Camera-type eye (tissue), 1 donor: ENCODE data around the gene INHBA.

DNA sequence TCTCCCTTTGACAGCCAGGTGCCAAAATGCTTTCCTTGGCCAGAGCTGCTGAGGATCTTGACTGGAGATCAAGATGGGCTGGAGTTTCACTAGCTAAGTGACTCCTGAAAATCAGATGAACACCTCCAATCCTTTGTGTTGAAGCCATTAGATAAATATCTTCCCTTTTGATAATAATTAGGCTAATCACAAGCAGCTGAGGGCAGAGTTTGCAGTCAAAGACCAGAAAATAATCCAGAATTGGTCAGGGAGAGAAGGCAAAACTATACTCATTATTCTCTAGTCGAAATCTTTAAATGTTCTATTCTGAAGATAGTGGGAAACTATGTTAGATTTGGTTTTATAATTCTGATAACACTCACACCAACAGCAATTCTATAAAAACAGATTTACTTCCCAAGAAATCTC lies 154.2 kb downstream of the AMPH start:
- RAMPAGE, long total RNA = no peak

- RAMPAGE, long total RNA = no peak
These were observed 25.8 kb upstream of the YAE1 start for GRCh38 chr7:39540263-39540874.

GRCh38 chr7:39732617-39733828 lies 109.7 kb downstream of the RALA start:
- RAMPAGE, long total RNA = no peak

GRCh38 chr7:39781475-39781856 lies 158.1 kb downstream of the RALA start:
- RAMPAGE, long total RNA = no peak

- RAMPAGE, long total RNA = no peak
These were observed 2.3 kb downstream of the CDK13 start for GRCh38 chr7:39952285-39952854.

DNA sequence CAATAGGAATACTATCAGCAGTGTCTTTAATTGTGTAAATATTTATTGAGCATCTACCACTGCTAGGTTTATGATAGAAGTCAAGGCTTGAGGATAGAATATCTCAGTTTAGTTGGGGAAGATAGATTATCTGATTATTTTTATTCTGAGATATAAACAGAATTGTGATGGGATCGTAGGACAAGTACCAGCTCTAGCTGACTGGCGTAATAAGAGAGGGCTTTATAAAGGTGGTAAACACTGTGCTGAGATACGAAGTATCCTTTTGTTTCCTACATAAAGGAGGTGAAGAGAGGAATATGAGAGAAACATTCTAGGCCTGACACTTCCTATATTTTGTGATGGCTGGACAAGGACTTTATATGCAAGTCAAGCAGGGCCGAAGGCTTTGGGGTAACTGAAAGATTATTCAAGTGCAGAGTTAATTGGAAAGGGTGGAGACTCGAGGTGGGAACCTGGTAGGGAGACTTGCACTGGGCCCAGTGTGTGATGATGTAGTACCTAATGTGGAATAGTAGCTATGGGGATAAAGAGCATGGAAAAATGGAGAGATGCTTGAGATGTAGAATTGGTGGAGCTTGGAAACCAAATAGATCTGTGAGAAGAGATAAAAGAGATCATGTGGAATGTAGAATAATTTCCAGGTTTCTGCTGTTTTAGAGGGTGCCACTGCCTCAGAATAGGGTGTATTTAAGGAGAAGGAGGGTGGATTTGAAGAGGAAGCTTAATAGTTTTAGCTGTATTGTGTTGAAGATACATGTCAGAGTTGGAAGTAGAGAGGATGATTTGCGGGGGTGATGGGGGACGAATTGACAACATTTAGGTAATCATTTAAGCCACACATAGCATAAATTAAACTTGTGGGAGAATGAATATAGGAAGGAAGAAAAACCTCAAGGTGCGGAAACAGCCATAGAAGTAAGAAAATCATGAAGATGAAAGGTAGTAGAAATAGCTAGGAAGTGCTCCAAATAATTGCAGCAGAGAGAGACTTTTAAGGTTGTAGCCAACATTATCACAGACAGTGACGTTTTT lies 27.6 kb downstream of the CDK13 start:
- RAMPAGE, long total RNA = no peak

- RAMPAGE, long total RNA = no peak
These were observed 35.6 kb downstream of the CDK13 start for GRCh38 chr7:39985551-39986075.

DNA sequence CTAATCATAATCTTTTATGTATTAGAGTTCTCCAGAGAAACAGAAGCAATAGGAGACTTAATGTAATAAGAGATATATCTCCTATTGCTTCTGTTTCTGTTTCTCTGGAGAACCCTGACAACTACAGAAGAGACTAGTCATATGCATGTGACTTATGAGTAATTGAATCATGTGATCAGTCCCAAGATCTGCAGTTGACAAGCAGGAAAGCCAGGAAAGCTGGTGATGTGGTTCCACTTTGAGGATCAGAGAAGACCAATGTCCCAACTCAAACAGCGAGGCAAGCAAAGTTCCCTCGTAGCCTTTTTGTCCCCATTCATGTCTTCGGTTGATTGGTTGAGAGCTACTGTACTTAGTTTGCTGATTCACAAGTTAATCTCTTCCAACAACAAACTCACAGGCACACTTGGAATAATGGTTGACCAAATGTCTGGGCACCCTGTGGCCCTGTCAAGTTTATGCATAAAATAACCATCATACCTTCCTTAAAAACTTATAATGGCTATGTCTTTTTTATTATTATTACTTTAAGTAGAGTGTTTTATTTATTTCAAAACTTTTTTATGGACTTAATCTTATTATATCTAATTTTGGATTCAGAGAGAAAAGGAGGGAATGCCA lies 412.2 kb downstream of the SUGCT start:
- RAMPAGE, long total RNA = no peak

- RAMPAGE, long total RNA = no peak
These were observed 253.3 kb downstream of the INHBA start for GRCh38 chr7:41449575-41450048.

GRCh38 chr7:41702910-41703383 lies at the start of gene INHBA:
Gene INHBA (minus strand): TSS chr7:41703090.
- RAMPAGE, long total RNA = no peak

DNA sequence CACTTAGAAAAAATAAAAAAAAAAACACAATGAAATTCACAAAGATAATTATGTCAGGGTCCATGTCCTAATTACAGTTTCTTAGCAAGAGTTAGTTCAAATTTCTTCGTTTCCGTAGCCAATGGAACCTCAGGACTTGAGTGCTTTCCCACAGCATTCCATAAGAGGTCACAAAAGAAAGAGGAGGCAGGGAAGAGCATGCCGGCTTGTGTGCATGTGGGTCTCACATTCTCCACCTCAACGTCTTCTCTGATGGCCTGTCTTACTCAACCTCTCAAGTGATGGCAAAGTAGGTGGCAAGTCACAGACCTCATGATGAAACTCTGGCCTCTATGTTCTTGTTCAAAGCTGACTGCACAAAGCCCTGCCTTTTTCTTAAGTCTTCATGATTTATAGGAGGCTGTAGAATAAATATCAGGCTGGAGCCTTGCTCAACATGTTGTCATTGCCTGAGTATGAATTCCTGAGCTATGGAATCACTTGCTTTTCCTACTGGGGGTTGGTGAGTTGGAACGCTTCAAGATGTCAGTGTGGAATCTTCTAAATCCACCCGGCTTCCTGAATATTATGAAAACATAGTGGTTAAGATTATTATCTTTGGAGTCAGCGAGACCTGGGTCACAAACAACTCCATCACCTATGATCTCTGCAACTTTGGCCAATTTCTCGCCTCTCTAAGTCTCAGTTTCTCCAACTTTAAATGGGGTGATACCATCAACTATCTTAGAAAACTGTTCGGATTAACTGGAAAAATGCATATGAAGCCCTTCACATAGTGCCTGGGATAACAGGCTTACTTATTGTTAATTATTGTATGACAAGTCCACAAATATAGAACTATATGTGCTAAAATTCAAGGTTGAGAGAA lies 213.7 kb upstream of the INHBA start:
- RAMPAGE, long total RNA = no peak

- RAMPAGE, long total RNA = no peak
These were observed 239.5 kb upstream of the INHBA start for GRCh38 chr7:41942407-41942803.

DNA sequence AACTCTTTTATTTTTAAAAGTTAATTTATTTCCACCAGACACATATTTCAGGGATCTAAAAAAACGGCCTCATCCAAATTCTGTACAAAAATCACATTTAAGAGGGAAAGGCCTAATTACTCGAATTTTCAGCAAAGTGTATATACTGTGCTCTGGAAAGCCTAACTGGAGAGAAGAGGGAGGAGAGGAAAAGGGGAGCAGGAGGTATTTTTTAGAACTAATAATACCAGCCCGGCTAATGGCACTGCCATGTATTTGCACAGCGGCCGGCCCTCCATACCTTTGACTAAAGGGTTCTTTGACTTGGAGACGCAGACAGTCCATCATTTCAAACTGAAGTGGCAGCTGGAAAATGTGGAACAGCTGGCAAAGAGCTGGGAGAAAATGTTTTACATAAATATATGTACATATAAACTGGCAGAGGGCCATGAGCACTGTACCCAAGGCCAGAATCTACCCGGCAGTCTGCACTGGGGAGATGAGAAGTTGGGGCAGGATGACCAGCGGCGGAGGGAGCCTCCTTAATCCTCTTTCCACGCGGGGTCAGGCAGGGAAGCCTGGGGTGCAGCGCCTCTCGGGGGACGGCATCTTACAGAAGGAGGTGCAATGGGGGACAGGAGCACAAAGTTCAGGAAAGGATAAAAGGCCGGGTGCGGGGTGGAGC lies 1.4 kb downstream of the GLI3 start:
- RAMPAGE, long total RNA = no peak

DNA sequence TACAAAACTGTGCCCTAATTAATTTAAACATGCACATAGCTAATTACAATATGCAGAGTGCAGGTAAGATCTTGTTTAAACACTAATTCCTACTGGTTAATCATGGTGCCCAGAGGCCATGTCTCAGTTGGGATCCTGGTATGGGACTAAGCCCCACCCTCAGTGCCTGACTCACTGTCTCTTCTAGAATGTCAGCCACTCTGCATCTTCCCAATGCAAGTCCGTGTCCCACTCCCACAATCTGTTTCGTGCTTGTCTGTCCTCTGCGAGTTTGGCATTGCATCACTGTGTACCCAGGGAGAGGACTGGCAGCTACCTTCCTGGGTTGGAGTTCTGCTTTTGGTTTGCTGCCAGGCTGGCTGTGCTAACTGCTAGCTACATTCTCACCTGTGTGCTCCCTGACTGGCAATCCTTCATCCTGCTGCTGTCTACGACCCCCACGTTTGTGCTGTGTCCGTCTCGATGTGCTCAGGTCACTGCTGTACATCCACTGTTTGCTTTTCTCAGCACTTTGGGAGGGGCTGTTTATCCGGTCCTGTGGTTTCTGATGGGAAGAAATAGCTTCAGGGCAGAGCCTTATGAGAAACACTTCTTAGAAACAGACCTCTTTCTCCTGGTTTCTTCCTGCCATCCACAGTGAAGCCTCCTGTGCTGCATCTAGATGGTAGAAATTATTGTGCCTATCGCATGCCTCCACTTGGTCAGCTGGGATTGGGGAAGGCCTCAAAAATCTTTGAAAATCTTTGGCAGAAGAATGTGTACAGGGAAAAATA lies 56.1 kb upstream of the GLI3 start:
- RAMPAGE, long total RNA = no peak

- RAMPAGE, long total RNA = no peak
These were observed 1.6 kb upstream of the C7orf25 start for GRCh38 chr7:42913409-42914025.

DNA sequence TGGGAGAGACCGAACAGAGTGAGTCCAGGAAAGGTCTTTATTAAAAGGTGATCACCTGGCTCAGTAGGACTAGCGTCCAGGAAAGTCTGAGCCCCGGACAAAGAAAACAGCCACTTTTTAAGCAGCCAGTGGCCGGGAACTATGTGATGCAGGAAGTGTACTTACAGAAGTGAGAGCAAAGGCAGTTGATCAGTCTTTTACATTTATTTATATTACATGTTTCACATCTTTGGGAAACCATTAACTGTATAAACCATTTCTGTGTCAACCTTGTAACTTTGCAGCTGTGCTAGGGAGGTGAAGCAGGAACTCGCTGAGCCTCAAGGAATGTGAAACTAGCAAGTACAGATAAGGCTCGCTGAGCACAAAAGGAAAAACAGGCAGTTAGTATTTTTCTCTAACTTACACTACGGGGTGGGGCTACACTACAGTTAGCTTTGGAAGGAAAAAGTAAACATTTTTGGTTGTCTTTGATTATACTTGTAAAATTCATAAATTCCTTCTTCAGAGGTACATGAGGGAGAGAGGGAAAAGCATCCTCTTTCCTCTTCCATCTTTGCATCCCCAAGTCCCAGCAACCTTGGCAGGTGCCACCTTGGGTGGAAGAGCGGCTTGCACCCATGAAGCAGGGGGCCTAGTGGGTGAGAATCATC lies 39.8 kb upstream of the HECW1 start:
- RAMPAGE, long total RNA = no peak

- RAMPAGE, long total RNA = no peak
These were observed 1.9 kb downstream of the HECW1 start for GRCh38 chr7:43114279-43114825.

DNA sequence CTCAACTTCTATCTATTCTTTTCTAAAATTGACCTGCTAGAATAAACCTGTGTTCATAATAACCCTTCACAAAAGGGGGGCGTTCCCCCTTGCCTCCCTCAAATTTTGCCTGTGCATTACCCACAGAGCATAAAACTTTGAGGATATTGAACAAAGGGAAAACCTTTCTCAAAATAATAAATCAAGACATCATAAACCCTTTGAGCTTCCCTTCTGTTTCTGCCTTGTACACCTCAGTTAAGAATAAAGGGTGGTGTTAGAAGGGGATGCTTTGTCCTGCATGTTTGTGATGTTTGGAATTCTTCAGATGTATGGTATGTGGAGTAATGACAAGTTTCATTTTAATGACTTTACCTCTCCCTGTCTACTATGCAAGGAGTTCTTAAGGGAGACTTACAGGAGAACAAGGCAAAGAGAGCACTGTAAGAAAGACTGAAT lies 99.2 kb downstream of the HECW1 start:
- RAMPAGE, long total RNA = no peak

- RAMPAGE, long total RNA = no peak
These were observed 181.8 kb downstream of the HECW1 start for GRCh38 chr7:43294025-43294844.

GRCh38 chr7:43663095-43663664 lies 66.1 kb downstream of the COA1 start:
- RAMPAGE, long total RNA = no peak